Measurements from ENCODE around the gene SEC14L5.

GRCh38 chr16:4263373-4264063 lies 9.3 kb downstream of the TFAP4 start:
- PRO-cap, result no peak
- RAMPAGE, long total RNA, result no peak

DNA sequence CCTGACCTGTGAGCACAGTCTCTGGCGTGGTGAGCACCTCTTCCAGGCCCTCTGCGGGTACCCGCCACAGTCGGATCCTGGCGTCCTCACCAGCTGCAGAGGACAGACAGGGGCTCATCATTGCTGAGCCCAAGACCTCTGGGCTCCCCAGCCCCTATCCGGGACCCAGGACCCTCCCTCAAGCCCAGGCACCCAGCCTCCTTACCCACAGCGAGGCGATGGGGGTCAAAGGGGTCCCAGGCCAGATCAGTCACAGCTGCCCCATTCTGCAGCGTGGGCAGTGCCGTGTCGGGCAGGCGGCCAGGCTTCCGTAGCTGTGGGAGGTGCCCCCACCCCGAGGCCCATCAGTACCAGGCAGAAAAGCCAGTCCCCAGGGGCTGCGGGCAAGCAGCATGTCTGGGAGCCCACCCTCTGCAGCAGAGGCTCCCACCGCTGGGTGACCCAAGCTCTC lies 10.1 kb upstream of the PAM16 start:
- PRO-cap, result no peak
- RAMPAGE, long total RNA, result no peak

- PRO-cap, result no peak
- RAMPAGE, long total RNA, result no peak
These were observed 9.5 kb upstream of the VASN start for GRCh38 chr16:4362168-4362455.

DNA sequence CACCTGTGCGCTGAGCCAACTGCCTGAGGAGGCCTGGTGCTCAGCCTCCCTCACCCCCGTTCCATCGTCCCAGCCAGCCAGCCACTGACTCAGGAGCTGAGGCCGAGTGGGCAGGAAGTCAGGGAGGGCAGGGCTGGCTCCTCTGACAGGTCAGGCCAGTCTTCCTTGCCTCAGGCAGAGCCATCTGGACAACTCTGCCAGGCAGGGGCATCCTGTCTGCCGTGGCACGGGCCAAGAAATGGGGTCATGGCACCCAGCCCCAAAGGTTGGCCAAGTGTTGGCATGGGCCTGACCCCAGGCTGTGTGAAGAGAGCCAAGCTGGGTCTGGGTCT lies 2.7 kb upstream of the VASN start:
- PRO-cap, result no peak
- RAMPAGE, long total RNA, result no peak

DNA sequence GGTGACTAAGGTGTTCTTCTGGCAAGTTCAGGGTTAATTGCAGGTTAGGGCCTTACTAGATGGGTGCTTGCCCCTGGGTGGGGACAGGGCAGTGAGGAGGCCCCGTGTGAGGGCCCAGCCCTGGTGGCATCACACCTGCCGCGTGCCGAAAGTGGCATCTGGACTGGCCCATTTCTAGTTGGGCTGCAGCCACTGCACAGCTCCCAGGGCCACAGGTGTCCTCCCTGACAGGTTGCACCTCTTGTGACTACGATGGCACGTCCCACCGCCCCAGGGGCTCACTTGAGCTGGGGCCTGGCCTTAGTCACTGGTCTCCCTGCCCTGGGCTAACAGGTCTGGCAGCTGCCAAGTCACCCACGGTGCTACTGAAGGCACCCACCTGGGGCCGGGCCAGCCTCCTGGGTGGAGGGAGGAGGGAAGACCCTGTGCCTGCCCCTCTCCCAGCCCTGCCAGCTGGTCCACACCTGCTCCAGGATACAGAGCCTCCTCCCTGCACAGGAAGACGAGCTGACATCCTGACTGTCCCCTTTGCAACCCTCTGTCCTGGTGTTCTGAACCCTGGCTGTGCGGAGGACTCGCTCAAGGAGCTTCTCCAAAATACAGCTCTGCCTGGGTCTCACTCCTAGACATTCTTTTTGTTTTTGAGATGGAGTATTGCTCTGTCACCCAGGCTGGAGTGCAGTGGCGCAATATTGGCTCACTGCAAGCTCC lies 3.4 kb downstream of the VASN start:
- PRO-cap, result no peak
- RAMPAGE, long total RNA, result no peak

DNA sequence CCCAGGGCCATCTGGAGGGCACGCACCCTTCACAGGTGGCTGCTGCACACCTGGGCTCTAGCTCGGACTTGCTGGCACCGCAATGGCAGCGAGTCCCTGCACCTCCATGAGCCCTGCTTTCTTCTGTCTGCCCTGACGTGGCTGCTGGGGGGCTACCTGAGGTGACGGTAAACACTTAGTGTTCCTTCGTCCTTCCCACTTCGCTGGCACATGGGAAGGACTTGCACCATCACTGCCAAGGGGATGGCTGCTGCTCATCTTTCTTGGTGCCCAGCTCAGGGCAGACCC lies 7.8 kb downstream of the VASN start:
- PRO-cap, result no peak
- RAMPAGE, long total RNA, result no peak

DNA sequence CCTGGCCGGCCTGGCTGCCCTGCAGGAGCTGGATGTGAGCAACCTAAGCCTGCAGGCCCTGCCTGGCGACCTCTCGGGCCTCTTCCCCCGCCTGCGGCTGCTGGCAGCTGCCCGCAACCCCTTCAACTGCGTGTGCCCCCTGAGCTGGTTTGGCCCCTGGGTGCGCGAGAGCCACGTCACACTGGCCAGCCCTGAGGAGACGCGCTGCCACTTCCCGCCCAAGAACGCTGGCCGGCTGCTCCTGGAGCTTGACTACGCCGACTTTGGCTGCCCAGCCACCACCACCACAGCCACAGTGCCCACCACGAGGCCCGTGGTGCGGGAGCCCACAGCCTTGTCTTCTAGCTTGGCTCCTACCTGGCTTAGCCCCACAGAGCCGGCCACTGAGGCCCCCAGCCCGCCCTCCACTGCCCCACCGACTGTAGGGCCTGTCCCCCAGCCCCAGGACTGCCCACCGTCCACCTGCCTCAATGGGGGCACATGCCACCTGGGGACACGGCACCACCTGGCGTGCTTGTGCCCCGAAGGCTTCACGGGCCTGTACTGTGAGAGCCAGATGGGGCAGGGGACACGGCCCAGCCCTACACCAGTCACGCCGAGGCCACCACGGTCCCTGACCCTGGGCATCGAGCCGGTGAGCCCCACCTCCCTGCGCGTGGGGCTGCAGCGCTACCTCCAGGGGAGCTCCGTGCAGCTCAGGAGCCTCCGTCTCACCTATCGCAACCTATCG lies 10.2 kb downstream of the VASN start:
- PRO-cap, result no peak
- RAMPAGE, long total RNA, result no peak

GRCh38 chr16:4385778-4386404 lies 14.2 kb downstream of the VASN start:
- PRO-cap, result no peak
- RAMPAGE, long total RNA, result no peak

- PRO-cap, result no peak
- RAMPAGE, long total RNA, result no peak
These were observed 16.6 kb downstream of the VASN start for GRCh38 chr16:4388135-4388796.

DNA sequence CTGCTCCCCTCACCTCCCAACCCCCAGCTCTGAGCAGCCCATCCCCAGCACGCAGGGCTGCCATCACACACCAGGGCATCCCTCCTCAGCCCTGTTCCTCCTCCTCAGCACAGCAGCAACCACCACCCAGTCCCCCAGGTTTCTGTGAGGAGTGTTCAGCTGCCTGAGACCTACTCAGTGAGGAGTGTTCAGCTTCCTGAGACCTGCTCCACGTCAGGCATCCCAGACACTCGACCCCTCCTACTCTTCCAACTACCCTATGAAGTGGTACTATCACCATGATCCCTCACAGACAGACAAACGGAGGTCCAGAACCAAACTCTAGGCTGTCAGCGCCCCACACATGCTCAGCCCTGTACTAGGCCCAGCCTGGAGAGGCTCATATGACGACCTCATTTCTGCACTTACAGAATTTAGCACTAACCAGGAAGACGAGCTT lies 21.0 kb downstream of the CORO7 start:
- PRO-cap, result no peak
- RAMPAGE, long total RNA, result no peak

- PRO-cap, result no peak
- RAMPAGE, long total RNA, result no peak
These were observed 14.9 kb downstream of the CORO7 start for GRCh38 chr16:4401378-4401986.

- PRO-cap, result no peak
- RAMPAGE, long total RNA, result no peak
These were observed 19.7 kb upstream of the NUDT16L1 start for GRCh38 chr16:4673767-4673999.

GRCh38 chr16:4765428-4766084 lies 1.4 kb downstream of the ZNF500 start:
- PRO-cap, result no peak
- RAMPAGE, long total RNA, result no peak

DNA sequence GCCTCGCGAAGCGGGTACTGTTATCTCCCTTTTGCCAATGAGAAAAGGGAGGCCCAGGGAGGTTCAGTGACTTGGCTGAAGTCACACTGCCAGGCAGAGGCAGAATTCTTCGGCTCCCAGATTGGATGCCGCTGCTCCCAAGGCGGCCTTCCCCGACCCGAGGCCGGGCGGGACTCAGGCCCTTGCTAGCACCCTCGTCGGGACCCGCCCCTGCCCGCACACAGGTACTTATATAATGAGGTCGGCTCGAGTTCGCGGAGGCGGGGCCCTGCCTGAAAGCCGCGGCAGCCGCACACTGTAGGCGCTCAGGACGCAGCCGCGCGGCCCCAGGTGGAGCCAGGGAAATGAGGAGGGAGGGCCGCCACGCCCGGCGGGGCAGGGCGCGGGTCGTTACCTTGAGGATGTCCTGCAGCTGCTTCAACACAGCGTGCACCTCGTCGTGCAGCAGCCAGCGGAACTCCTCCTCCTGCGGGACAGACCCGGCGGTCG lies 401 bp downstream of the ROGDI start:
- PRO-cap, result bidirectional peak, plus-strand start at position 423 of the sequence, minus-strand start at position 206 of the sequence
- RAMPAGE, long total RNA, result no peak

DNA sequence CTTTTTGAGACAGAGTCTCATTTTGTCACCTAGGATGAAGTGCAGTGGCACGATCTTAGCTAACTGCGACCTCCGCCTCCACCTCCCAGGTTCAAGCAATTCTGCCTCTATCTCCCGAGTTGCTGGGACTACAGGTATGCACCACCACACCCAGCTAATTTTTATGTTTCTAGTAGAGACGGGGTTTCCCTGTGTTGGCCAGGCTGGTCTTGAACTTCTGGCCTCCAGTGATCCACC lies 12.7 kb downstream of the GLYR1 start:
- PRO-cap, result no peak
- RAMPAGE, long total RNA, result no peak

DNA sequence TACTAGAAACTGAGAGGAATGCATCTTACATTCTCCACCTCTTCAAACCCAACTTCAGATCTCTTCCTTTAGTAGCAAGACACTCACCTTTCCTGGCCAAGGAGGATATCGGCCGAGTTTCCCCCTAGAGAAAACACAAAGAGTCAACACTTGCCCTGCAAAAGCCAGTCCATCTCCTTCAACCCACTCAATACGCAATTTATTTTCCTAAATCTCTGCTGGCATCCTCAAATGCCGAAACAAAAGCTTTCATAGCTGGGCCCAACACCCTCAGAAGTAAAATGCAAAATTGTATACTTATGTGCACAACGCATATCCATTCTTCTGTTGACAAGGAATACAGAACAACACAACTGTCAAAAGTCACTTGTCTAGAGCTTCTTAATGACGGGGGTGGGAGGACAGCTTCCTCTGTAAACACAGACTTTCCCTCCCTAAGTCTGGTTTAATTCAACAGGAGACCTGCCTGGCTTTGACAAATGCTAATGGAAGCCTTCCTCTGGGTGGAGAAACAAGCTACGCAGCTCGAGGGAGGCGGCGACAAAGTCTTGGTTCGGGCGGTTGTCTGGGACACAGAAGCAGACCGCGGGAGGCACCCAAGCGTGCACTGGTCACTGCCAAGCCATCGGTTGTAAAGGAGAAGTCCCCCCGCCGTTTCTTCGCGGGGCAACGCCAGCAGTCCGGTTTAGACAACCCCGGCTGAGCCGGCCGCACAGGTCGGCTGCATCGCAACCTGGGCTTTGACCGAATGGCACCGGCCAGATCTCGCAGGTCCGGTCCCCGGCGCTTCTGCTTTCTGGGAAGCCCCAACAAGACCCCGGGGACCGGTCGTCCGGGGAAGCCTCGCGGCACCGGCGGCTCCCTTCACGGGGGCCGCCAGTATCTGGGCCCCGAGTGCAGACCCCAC lies 748 bp downstream of the GLYR1 start:
- PRO-cap, result no peak
- RAMPAGE, long total RNA, result no peak

- PRO-cap, result no peak
- RAMPAGE, long total RNA, result no peak
These were observed 14.2 kb downstream of the PPL start for GRCh38 chr16:4922645-4923297.

DNA sequence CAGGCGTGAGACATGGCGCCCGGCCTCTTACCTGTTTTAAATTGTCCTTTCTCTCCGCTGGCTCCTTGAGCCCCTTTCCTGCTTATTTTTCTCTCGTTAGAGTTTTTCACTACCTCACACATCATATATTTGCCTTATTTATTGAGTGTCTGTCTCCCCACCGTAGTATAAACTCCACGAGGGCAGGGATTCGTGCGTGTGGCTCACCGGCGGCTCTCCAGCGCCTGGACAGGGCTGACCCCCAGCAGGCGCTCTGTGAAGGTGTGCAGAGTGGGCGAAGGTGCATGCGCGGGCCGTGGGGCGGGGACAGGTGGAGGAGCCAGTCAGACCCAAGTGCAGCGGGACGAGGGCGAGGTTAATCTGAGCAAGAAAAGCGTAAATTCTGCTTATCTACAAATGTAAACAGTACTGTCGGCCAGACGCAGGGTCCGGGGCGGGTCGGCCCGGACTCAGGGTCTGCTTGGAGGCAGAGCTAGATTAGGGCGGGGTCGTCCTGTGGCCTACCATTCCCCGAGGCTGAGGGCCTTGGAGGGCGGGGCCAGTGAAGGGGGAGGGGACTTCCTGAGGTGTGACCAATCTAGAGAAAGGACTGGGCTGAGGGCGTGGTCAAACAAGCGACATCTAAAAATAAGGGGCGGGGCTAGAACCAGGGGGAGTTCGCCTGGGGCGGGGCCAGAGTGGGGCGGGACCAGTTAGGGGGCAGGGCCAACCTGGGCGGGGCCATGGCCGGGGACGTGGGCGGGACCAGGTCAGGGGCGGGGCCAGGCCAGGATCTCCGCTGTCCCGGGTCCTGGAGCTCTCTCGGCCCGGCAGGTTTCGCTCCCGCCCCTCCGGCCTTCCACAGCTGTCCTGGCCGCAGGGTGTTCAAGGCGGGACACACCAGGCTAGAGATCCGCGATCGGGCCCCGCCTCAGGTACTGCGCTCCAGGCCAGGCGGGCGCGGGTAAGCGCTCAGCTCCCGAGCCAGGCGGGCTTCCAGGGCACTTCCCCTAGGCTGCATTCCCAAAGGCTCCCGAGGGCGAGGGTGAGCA lies at the start of gene SEC14L5:
TSS of gene SEC14L5 (plus strand) at position 799 of the 1,031 bp plus-strand sequence.
- PRO-cap, result no peak
- RAMPAGE, long total RNA, result no peak

DNA sequence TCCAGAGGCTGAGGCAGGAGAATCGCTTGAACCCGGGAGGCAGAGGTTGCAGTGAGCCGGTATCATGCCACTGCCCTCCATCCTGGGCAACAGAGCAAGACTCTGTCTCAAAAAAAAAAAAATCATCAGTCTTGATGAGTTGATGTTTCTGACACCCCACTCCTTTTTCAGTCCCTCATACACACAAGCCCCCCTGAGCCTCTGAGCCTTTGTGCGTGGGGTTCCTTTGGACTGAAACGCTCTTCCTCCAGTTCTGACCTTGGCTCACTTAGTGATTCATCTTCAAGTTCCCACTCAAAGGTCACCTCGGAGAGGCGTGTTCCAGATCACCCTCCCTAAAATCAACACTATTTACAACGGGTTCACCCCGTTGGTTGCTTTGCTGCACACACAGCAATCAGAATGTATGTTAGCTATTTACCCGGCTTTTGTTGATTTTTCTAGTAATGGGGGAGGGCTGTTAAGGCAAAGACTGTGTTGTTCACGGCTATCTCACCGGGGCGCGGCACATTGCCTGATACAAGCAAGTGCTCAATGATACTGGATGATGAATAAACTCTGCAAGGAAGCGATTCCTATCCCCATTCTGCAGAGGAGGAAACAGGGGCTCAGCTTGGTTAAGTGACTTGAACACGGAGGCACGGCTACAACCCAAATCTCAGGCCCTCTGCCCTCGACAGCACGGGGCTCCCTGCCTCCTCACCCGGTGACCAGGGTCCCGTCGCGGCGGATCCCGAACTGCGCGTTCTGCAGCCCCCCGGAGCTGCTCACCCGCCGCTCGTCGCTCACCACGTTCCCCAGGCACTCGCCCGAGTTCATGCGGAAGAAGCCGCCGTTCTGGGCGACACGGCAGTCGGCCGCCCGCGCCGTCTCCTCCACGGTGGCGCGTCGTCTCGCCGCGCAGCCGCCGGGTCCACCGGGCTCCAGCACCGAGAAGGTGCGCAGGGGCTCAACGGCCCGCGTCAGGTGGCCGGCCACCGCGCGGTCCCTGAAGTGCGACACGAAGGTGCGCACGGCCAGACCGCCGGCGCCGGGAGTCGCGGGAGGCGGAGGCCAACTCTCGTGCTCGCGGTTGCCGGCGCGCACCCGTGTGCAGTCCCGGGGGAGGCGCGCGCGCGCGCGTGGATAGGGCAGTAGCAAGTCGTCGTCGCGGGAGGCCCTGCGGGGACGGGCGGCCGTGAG lies 774 bp downstream of the NAGPA start:
- PRO-cap, result no peak
- RAMPAGE, long total RNA, result no peak

- PRO-cap, result no peak
- RAMPAGE, long total RNA, result no peak
These were observed 22.5 kb downstream of the TMEM114 start for GRCh38 chr16:8567770-8568154.

All from OCI-LY7 (cell line).